ENCODE results near the gene PWP2.

- RRBS: no CpG with 5 or more reads among the region's 11 CpGs
Observed at GRCh38 chr21:43337697-43338326, 89.1 kb downstream of the SIK1 start.

GRCh38 chr21:43354537-43354909 is 72.4 kb downstream of the SIK1 start:
- RRBS: no CpG with 5 or more reads among the region's 4 CpGs

GRCh38 chr21:43477818-43478215 is 50.9 kb upstream of the SIK1 start:
- RRBS: no CpG with 5 or more reads among the region's 17 CpGs

DNA sequence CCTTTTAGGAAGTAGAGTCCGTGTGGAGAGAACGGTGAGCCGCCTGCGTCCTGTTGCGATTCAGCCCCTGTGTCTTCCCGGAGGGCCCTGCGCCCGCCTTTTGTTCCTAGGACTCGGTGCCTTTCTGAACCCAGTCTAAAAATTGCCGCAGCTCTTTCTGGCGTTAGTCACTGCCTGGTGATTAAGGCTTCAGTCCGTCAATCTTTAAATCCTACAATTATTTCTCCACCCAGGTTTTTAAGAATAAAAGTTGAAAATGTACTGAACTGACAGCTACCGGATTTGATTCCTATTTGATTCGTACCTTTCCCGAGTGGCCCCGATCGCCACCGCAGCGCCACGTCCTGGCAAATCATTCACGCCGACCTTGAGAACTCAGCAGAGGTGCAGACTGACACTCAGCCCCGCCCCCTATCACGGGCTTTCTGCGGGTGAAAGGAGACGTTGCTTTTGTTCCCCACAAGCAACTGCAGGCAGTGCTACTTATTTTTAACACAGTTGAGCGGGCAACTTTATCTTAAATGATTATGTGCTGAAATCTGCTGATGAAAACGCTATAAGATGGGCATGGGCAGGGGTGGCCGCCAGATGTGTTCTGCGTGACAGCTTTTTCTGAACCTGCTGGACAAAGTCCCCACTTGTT is 16.1 kb upstream of the PDXK start:
- RRBS: no CpG with 5 or more reads among the region's 30 CpGs

- RRBS: no CpG with 5 or more reads among the region's 34 CpGs
Observed at GRCh38 chr21:43733362-43734353, 14.7 kb downstream of the PDXK start.

DNA sequence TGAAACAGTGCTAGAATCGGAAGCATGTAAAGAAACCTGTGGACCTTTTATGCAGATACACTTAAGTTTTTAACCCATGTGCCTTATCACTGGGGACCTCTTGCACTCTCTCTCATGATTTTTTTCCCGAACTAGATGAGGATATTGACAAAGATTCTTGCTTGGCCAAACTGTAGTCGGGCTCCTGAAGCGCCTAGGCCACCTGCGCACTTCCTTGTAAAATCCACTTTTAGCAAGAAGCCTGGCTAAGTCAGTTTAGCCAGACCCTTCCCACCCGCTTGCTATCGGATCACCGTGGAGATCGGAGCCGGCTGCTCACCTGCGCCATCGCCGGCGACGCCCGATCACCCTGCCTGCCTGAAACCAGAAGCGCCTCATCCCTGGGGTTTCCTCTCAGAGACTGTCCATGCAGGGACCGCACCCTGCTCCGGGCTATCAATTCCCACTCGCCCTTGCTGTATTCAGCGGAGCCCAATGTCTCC is 546 bp downstream of the CSTB start:
- RRBS: 0% methylated on average over 6 of the region's 21 CpGs

GRCh38 chr21:43812866-43813403 is 23.6 kb downstream of the RRP1 start:
- RRBS: no CpG with 5 or more reads among the region's 17 CpGs

- RRBS: no CpG with 5 or more reads among the region's 11 CpGs
Observed at GRCh38 chr21:43880012-43880521, 15.0 kb downstream of the AGPAT3 start.

GRCh38 chr21:43889949-43890368 is 24.9 kb downstream of the AGPAT3 start:
- RRBS: no CpG with 5 or more reads among the region's 9 CpGs

- RRBS: 100% methylated on average over 4 of the region's 42 CpGs
Observed at GRCh38 chr21:43929089-43930151, 64.4 kb downstream of the AGPAT3 start.

DNA sequence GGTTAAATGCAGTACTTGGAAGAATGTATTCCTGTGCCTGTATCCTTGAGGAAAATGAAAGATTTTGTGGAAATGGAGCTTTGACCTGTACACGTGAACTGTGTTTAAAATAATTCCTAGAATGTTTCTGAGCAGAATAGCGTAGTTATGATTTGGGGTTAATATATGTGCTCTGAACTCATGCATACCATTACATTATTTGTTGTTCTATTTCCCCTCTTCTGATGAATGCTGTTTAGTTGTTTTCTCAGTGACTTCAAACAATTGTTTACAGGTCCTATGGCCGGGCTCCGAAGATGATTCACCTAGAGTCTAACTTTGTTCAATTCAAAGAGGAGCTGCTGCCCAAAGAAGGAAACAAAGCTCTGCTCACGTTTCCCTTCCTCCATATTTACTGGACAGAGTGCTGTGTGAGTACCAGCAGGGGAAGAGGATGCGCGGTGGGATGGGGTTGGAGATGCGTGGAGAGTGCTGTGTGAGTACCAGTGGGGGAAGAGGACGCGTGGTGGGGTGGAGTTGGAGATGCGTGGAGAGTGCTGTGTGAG is 25.5 kb downstream of the TRAPPC10 start:
- RRBS: no CpG with 5 or more reads among the region's 11 CpGs

DNA sequence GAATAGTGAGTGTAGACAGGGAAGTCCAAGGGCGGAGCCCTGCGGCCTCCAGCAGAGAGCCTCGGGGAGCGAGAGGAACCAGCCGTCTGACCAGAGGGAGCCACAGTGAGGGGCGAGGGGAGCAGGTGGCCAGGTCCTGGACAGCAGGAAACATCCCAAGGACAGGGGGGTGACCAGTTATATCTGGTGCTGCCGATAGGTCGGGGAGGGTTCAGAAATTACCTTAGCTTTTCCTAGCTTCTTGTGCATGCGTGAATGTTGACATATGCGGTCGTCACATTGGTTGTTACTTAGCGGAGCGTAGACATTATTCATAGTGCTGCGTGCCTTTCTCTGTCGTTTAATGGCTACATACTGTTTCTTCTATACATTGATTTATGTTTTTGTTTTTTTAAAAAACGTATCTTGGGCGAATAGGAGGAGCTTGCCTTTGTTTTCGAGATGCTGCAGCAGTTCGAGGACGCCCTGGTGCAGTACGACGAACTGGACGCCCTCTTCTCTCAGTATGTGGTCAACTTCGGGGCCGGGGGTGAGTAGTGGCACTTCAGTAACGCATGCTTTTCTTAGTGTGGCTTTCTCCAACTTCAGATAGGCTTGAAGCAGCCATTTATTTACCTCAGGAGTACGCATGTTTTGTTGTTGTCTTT is 46.7 kb downstream of the TRAPPC10 start:
- RRBS: no CpG with 5 or more reads among the region's 27 CpGs

DNA sequence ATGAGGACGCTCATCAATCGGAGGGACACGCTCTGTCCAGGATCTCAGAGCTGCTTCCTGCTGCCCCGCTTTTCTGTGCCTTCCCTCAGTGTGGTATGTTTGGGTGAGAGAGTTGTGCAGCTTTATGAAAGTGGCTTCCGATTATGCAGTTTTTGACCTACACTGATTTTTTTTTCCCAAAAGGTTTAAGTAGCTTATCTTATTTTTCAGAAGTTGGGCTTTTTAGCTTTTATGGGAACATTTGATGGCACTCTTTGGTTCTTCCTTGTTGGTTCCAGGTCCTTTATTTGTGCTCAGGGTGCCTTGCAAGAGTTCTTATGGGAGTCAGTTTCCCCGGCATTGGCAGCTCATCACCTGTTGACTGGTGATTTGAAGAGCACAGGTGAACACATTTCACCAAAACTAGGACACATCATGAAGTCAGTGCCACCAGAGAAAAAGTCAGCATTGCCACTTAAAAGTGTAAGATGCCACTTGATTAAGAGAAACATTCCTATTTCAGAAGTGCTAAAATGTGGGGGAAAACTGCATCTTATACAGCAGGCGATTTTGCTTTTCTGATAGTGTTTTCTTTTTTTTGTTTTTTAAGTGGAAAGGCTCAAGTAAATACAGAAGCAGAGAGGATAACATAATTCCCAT is 34.1 kb upstream of the PWP2 start:
- RRBS: no CpG with 5 or more reads among the region's 7 CpGs

- RRBS: no CpG with 5 or more reads among the region's 10 CpGs
Observed at GRCh38 chr21:44077177-44078340, 29.6 kb upstream of the PWP2 start.

GRCh38 chr21:44085302-44086503 is 21.5 kb upstream of the PWP2 start:
- RRBS: no CpG with 5 or more reads among the region's 17 CpGs

DNA sequence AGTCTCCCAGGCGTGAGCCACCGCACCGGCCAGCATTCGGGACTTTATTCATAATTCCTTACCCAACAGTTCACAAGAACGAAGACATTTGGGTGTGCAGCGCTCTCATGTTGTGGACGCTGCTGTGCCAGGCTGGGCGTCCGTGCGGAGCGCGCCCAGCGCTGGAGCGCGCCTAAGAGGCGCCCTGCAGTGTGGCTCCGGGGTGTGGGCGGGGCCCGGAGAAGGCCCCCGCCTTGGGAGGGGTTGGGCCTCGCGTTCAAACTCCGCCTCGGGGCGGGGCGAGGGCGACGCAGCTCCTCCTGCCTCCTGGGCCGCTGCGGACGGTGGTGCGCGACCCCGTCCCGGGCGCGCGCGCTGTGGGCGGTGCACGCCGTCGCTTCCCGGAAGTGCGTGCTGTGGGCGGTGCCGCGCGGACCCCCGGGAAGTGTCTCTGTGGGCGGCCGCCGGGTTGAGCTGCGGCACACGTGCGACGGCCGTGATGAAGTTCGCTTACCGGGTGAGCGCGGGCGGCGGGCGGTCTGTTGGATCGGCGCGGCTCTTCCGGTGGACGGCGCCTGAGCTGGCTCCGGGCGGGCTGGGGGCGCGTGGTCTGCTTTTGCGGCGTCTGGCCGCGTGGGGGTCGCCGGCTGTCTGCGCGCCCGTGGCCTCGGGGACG is at the start of gene PWP2:
TSS of gene PWP2 (plus strand) at position 461 of the 655 bp plus-strand sequence.
- RRBS: 1% methylated on average over 43 of the region's 86 CpGs

- RRBS: 84% methylated on average over 7 of the region's 13 CpGs
Observed at GRCh38 chr21:44321916-44322274, 17.3 kb downstream of the CFAP410 start.

GRCh38 chr21:44325482-44326112 is 13.6 kb downstream of the CFAP410 start:
- RRBS: no CpG with 5 or more reads among the region's 31 CpGs

GRCh38 chr21:44349982-44350308 is 3.5 kb upstream of the TRPM2 start:
- RRBS: 3% methylated on average over 31 of the region's 49 CpGs

GRCh38 chr21:44477795-44478160 is 22.5 kb downstream of the LRRC3 start:
- RRBS: no CpG with 5 or more reads among the region's 5 CpGs

Measured in cardiac fibroblast (primary cell).